ENCODE results near the gene QPCT.

DNA sequence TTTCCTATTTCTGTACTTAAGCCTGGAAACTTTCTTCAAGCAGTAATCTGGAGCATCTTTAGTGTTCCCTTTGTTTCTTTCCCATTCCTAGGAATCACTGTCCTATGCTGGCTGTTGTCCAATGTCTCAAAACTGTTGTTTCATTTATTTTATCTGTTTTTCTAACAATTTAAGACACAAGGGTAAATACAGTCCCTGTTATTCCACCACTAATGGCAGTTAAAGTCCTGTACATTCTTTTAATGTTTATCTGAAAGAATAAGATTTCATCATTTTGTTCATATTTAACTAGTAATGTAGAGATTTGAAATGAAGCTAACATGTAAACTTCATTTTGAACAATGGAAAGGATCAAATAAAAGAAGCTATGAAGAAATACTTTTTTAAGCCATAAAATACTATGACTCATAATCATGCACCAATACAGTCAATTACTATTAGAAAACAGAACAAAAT is 38.4 kb downstream of the HEATR5B start:
- PRO-cap: no peak

GRCh38 chr2:37089414-37090088 is 5.2 kb downstream of the GPATCH11 start:
- PRO-cap: no peak

DNA sequence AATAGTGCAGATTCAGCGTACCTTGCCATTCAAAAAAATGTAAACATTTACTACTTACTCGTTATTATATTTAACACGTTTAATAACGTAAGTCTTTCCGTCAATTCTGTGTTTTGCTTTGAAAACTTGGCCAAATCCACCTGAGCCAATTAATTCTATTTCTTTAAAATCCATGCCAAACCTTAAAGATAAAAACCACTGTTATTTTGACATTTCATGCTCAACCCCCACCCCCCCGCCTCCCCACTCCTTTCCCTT is 30.6 kb downstream of the EIF2AK2 start:
- PRO-cap: no peak

DNA sequence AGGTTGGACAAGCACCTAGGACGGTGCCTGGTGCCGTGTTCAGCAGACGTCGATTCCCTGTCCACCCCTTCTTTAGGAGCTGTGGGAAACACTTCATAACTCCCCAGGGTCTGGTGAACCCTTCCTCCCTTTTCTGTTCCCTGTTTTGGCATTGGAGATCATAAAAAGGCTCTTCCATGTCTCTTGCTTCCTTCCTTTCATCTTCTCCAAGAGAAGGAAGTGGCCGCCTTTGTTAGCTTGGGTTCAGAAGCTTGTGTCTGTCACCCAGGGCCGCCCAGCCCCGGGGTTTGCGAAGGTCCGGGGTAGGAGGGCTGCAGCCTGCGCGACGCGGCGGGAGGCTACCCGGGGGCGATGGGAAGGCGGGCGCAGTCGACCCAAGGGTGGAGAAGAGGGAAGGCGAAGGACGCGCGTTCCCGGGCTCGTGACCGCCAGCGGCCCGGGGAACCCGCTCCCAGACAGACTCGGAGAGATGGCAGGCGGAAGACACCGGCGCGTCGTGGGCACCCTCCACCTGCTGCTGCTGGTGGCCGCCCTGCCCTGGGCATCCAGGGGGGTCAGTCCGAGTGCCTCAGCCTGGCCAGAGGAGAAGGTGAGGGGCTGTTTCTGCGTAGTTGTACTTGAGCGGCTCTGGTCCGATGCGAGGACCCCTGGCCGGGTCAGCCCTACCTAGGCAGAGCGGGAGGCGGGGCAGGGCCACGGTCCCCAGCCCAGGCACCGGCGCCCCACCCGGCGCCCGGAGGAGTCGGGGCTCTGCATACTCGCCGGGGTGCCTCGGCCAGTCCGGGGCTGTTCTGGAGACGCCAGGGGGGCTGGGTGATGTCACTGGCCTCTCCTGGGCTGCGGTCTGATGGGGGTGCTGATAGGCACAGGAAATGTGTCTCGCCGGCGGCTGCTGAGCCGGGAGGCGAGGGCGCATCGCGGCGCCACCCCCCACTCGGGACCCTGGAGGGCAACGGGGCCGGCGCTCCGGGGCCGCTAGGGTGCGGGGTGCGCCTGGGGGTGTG is at the start of gene QPCT:
Gene QPCT, plus strand, starts transcription at position 368 of the 1,004 bp plus-strand sequence.
- PRO-cap: bidirectional peak, plus-strand start at position 458 of the sequence, minus-strand start at position 374 of the sequence

DNA sequence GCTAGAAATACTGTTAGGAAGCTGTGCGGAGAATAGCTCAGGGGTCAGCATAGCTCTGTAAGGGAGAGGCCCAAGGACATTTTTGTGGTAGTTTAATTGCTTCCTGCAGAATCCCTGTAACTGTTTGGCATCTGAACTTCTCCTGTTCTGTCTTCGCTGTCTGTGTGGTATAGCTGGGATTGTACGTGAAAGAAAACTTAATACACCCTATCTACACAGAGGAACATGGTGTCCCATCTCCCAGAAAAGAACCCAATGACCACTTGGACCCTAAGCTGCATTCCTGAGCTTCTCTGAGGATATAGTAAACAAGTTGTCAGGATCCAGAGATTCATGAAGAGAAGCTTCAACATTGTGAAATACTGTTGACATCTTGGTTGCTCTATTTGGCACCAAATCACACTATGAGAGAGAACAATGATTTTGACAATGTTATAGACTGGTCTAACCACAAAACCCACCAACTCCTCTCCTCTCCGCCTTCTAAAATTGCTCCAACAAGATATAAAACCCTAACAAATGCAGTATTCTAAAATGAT is 81.3 kb downstream of the CDC42EP3 start:
- PRO-cap: no peak

DNA sequence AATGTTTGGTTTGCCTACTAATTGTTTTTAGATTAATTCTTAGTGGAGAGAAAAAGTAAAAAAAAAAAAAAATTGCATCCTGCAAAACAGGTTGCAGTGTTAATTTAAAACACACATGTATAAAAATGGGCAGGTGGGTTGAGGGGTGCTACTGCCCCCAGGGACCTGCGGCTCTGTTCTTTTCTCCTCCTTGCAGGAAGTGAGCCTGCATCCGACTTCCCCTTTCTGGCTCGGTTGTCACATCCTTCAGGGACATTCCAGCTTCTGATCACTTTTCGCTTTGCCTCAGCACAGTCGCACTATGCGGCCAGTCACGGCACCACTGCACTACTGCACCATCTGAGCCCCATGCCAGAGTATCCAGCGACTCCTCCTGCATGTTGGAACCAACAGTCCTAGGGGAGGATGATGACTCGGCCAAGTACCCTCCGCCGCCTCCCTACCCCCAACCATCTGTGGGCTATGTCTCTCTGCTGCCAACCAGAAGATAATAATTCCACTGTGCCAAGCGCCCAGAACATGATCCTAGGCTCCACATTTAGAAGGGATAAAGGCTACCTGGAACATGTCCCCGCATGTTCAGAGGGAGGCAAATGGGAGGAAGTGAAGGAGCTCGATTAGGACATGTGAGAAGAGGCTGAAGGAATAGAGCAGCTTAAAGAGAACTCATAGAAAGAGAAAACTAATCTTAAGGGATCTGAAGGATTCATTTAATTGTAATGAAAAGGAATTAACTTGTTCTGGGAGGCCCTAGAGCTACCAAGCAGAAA is 17.6 kb downstream of the CDC42EP3 start:
- PRO-cap: unidirectional peak, plus-strand start at position 271 of the sequence; unidirectional peak, plus-strand start at position 310 of the sequence

DNA sequence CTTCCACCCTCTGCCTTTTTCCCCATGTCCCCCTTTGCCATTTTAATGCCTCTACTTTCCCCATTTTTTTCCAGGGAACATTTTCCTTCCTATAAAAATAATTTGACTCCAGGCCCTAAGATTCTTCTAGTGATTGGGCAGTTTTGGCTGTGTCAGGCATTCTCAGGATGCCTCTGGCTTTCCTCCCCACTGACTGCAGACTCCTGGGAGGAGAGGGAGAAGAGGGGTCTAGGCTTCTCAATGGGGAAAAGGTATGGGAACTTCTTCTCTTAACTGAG is 126.5 kb upstream of the RMDN2 start:
- PRO-cap: unidirectional peak, plus-strand start at position 198 of the sequence

- PRO-cap: bidirectional peak, plus-strand start at chr2:38075934, minus-strand start at chr2:38075834
Measured at GRCh38 chr2:38075661-38075885, 378 bp downstream of the CYP1B1 start.

DNA sequence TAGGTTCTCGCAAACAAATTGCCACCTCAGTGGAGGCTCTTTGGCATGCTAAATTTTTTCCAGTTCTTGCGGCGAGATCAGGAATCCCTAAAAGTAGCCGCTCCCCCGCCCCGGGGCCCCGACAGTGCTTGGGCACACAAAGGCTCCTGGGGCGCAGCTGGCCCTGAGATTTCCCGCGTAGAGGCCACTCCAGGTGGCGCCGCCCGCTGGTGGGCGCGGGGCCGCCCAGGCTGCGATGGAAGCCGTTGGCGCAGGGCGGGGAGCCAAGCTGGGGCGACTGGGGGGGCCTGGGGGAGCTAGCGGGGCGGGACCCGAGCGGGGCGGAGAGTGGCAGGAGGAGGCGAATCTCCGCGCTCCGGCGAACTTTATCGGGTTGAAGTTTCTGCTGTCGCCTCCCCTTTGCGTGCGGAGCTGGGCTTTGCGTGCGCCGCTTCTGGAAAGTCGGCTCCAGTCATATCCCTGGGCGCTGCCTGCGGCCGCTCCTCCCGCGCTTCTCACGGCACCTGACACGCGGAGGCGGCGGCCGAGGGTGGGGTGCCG is 702 bp upstream of the CYP1B1 start:
- PRO-cap: bidirectional peak, plus-strand start at position 323 of the sequence, minus-strand start at position 237 of the sequence; bidirectional peak, plus-strand start at position 450 of the sequence, minus-strand start at position 435 of the sequence; bidirectional peak, plus-strand start at position 513 of the sequence, minus-strand start at position 496 of the sequence

- PRO-cap: unidirectional peak, minus-strand start at chr2:38077298
Measured at GRCh38 chr2:38077123-38077706, 1.3 kb upstream of the CYP1B1 start.

- PRO-cap: no peak
Measured at GRCh38 chr2:38091717-38092817, 16.1 kb upstream of the CYP1B1 start.

DNA sequence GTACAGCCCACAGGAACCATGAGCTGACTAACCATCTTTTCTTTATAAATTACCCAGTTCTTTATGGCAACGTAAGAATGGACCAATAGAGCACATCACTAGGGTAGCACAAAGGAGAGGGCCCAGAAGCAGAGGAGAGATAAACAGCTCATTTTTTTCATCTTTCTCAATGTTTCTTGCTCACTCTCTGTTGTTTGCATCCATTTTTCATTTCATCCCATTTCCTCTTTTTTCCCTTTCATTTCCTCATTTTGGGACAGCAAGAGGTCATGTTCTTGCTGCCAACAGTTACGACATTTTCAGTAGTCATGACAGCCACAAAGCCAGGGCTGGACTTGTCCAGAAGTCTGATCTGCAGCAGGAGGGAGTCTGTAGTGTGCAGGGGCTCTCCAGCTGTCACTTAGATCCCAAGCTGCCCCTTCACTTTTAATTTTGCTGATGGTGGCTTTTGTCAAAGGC is 52.7 kb upstream of the CYP1B1 start:
- PRO-cap: no peak

DNA sequence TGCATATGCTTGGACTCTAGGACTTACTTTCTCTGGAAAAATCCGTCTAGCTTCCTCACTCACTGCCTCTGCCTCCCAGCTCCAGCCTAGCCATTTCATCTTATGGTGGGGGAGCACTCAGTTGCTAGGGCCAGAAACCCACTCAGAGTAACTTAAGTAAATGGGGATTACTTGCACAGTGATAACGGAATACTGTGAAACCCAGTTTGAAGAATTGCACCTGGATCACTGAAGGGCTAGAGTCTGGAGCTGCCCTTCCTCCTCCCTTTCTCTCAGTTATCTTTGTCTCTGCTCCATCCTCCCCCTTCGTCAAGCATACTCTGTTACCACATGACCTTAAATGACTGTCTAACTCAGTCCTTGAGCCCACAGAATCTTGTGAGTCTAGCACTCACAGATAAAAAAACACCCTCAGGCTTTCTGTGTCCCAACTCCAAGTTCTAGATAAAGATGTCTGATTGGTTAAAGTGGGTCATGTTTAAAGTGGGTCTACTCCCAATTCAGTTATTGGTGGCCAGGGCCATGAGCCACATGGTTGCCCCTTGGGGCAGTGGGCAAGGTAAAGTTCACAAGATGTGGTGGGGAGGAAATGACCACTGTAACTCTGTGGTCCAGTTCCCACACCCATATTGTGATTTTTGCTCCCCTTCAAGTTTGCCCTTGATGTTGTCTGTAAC is 53.5 kb upstream of the CYP1B1 start:
- PRO-cap: unidirectional peak, minus-strand start at position 278 of the sequence

DNA sequence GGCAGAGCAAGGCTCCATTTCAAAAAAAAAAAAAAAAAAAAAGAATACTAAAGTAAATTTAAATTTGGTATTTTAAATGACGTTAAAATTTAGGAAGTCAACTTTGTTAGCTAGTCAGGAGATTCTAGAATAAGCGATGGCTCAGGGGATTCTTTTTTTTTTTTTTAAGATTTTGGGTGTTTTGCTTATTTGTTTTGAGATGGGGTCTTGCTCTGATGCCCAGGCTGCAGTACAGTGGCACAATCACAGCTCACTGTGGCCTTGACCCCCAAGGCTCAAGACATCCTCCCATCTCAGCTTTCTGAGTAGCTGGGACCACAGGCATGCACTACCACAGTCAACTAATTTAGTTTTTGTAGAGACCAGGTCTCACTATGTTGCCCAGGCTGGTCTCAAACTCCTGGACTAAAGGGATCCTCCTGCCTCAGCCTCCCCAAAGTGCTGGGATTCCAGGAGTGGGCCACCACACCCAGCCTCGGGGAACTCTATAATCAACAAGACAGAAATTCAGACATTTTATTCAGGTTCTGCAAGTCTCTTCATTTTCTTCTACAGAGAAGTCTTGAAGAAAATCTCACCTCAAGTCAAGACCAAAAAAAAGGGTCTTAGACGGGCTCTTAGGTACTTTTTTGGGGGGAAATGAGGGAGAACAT is 16.8 kb downstream of the ATL2 start:
- PRO-cap: no peak

- PRO-cap: no peak
Measured at GRCh38 chr2:38375454-38376007, 1.5 kb downstream of the ATL2 start.

DNA sequence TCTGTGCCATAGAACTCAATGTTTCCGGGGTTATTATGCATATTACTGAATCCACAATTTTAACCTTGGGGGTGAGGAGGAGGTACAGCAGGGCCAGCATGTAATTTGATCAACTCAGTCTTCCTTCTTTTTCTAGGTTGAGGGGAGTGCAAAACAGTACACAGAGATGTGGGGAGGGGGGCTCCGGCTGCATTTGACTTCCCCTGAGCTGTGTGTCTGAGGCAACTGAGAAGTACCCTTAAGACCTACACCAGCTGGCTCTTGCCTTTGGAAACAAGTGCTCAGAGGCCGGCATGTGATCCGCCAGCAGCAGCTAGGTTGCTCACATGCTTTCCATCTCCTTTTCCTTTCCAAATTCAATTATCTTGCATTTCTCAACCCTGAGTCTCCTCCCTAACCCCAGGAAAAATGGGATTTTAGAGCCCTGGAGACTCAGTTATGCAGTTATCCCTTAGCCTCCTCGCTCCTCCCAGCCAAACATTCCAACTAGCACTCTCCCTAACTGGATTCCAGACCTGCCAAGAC is 102.9 kb downstream of the HNRNPLL start:
- PRO-cap: no peak

DNA sequence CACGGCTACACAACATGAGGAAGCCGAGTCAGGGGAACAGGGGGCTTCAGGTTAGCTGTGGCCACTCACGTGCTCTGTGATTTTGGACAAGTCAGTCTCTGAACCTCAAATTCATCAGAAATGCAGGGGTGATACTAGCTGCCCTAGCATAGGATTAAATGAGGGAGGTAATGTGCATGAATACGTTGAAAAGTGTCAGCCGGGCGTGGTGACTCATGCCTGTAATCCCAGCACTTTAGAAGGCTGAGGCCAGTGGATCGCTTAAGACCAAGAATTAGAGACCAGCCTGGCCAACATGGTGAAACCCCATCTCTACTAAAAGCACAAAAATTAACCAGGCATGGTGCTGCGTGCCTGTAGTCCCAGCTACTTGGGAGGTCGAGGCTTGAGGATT is 69.0 kb downstream of the HNRNPLL start:
- PRO-cap: no peak

GRCh38 chr2:38601883-38602529 is 722 bp downstream of the HNRNPLL start:
- PRO-cap: unidirectional peak, plus-strand start at chr2:38601973; unidirectional peak, plus-strand start at chr2:38602222

GRCh38 chr2:38603417-38603718 is 640 bp upstream of the HNRNPLL start:
- PRO-cap: no peak

- PRO-cap: no peak
Measured at GRCh38 chr2:38620502-38620757, 17.7 kb upstream of the HNRNPLL start.